ENCODE measurements around the genes HTT, ADRA2C and ZBTB49.

GRCh38 chr4:3074290-3074794, at the start of gene HTT:
TSS of gene HTT (plus strand) at chr4:3074681.
- RRBS = 2% methylated on average over 24 of the region's 57 CpGs

GRCh38 chr4:3331258-3331863, 38.5 kb downstream of the RGS12 start:
- RRBS = no CpG with 5 or more reads among the region's 12 CpGs

DNA sequence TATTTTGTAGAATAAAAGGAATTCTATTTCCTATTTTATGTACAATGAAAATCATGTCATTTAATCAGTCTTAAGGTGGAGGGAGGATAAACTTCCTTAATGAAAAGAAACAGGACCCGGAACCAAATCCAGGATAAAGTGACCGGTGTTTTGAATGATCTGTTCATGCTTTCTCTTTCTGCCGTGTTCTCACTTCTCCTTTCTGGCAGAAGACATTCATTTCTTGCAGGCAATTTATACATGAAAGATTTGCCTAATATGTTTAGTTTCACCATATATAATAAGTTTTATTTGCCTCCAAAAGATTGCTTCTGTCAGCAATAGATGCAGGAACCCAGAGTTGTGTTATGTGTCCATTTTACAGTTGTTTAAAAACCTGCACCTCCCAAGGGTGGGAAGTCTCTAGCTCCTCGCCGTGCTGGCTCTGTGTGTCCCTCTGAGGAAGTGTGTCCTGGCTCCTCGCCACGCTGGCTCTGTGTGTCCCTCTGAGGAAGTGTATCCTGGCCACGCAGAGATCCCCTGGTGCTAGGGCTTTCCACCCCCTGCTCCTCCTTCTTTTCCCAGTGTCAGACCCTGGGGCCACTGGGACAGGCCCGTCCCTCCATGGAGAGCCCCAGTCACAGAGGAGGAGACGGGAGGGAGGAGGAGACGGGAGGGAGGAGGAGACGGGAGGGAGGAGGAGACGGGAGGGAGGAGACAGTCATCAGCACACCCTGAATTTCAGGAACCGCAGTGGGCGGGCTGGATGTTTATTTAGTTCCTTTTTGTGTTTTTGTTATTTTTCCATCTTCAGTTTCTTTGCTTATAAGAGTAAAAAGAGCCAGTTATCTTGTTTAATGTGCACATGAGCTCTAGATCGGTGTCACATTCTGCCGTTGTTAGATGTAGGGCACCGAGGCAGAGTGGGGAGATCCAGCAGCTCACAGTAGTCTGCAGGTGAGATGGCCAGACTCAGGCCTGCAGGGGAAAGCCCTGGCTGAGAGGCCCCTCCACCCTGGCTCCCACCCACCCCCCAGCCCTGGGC, 53.9 kb upstream of the HGFAC start:
- RRBS = no CpG with 5 or more reads among the region's 18 CpGs

GRCh38 chr4:3390016-3390719, 51.6 kb upstream of the HGFAC start:
- RRBS = no CpG with 5 or more reads among the region's 26 CpGs

DNA sequence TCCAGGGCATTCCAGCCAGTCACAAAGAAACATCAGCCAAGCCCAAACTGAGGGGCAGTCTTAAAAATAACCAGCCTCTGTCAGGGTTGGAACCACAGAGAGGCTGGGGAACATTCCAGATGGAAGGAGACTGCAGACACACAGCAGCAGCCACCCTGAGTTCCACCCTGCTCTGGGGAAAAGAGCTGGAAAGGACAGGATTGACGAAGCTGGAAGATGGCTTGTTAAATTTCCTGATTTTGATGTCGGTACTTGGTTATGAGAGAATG, 36.5 kb upstream of the HGFAC start:
- RRBS = no CpG with 5 or more reads among the region's 2 CpGs

- RRBS = no CpG with 5 or more reads among the region's 10 CpGs
Observed at GRCh38 chr4:3408597-3409079, 33.1 kb upstream of the HGFAC start.

- RRBS = 41% methylated on average over 3 of the region's 18 CpGs
Observed at GRCh38 chr4:3464698-3465454, 1.8 kb downstream of the DOK7 start.

- RRBS = 51% methylated on average over 2 of the region's 14 CpGs
Observed at GRCh38 chr4:3486779-3487339, 23.8 kb downstream of the DOK7 start.

- RRBS = 93% methylated on average over 8 of the region's 27 CpGs
Observed at GRCh38 chr4:3744029-3744700, 22.0 kb upstream of the ADRA2C start.

- RRBS = no CpG with 5 or more reads among the region's 23 CpGs
Observed at GRCh38 chr4:3746610-3746910, 19.6 kb upstream of the ADRA2C start.

GRCh38 chr4:3766297-3766743, at the start of gene ADRA2C:
TSS of gene ADRA2C (plus strand) at chr4:3766385.
- RRBS = 2% methylated on average over 45 of the region's 74 CpGs

DNA sequence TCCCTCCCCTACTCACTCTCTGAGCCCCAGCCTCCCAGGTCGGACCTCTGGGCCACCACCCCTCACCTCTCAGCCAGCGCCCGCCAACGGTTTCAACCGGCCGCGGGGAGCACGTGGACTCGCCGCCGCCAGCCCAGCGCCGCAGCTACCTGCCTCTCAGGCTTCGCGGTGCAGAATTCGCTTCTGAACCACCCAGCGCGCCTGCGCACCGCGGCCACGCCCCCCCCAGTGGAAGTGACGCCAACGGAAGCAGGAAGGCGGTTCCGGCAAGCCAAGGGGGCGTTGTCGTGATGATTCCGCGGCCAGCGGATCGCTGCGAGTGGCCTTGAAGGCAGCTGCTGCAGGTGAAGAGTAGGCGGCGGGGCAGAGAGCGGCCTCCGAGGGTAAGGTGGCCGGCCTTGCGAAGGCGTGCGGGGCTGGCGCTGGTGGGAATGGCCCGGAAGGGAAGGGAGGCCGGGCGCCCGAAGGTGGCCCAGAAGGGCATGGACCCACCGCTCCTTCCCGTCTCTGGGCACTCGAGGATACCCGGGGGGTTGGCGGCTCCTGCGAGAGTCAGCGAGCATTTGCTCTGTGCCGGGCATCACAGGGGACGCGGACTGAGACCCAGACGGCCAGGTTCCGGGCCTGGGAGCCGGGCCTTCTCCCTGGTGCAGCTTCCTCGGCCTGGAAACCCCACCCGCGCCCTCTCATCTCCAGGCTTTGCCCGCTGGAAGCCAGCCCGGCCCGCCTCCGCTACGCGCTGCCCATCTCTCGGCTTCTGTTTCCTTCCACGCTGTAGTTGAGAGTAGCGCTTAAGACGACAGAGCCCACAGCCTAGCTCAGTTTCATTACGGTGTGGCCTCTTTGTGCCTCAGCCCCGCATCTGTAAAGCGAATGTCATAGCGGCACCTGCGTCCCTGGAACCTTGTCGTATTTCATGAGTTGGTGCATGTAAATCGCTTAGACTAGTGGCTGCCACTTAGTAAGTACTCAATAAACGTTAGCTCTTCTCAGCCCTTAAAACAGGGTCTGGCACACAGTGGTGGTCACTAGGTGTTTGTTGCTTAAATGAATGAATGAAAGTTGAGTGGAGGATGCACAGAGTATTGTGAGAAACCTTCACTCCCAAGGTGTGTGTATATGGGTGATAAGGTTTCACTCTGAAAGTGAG, at the start of gene ZBTB49:
TSS of gene ZBTB49 (plus strand) at position 282 of the 1,150 bp plus-strand sequence.
- RRBS = 1% methylated on average over 32 of the region's 80 CpGs

DNA sequence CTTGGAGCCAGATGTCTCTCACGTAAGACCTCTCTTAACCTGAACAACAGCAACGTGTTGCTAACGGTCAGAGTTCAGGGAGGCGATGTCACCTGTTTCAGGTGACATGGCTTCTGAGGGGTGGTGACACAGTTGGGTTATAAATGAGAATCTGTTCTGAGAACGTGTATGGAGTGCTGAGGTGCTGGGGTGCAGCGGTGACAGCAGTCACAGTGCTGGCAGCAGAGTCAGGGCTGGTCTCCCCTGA, 2.6 kb downstream of the NSG1 start:
- RRBS = no CpG with 5 or more reads among the region's 6 CpGs

- RRBS = no CpG with 5 or more reads among the region's 3 CpGs
Observed at GRCh38 chr4:4522277-4522766, 19.5 kb downstream of the STX18 start.

DNA sequence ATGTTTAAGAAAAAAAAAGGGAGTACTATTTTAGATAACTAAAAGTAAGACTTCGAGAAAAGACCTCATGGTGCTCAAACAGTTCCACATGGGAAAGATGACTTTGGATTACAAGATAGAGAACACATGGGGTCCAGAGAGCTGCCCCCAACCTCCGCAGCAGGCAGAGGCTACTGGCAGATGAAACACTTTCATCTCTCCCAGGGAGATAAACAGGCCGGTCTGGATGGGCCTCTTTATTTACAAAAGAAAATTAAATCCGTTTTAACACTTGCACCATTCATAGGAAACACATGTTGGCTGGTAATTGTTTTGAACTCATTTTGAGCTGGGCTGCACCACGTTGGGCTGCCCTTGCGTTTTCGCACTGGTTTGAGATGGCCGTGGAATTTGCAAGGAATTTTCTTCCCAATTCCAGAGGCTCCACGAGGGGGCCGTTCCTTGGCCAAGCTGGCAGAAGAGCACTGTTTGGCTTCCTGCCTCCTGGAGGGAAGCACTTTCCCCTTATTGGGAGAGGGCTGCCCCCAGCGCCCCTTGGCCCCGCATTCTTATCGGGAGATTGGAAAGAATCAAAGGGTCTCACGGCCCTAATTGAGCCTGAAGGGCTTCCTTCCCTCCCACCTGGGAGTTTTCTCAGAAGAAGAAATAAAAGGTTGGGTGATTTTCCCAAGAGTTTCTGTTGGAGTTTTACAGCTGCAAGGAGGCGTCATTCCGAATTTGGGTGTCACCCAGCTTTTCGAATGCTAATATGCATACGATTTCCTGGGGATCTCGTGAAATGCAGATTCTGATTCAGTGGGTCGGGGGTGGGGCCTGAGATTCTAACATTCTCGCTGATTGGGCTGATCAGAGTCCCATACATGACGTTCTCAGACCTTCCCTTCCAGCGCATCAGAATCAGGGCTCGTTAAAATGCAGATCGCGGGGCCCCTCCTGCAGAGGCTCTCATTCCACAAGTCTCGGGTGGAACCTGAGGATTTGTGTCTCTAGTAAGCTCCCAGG, 125.5 kb upstream of the STX18 start:
- RRBS = no CpG with 5 or more reads among the region's 27 CpGs

GRCh38 chr4:4672974-4673203, 131.0 kb upstream of the STX18 start:
- RRBS = no CpG with 5 or more reads among the region's 8 CpGs

DNA sequence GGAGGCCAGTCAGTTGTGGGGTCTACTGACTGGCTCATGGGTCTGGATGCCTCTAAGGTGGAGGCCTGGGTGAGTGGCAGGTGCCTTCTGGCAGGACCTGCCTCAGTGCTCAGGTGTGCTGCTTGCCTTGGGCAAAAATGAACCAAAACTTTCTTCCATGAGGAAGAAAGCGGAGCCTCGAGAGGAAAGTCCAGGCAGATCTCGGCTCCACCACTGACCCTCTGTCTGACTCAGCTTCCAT, 144.1 kb upstream of the STX18 start:
- RRBS = no CpG with 5 or more reads among the region's 3 CpGs

GRCh38 chr4:5004239-5004554, 15.1 kb downstream of the CYTL1 start:
- RRBS = no CpG with 5 or more reads among the region's 3 CpGs

DNA sequence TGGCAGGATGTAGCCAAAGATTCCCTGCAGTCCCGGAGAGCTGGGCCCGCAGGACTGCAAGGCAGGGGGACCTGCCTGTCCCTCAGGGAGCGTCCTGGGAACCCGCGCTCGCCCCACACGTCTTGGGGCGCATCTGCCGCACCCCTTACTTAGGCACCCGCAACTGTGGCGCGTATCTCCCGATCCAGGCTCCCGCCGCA, 761 bp upstream of the STK32B start:
- RRBS = no CpG with 5 or more reads among the region's 15 CpGs

DNA sequence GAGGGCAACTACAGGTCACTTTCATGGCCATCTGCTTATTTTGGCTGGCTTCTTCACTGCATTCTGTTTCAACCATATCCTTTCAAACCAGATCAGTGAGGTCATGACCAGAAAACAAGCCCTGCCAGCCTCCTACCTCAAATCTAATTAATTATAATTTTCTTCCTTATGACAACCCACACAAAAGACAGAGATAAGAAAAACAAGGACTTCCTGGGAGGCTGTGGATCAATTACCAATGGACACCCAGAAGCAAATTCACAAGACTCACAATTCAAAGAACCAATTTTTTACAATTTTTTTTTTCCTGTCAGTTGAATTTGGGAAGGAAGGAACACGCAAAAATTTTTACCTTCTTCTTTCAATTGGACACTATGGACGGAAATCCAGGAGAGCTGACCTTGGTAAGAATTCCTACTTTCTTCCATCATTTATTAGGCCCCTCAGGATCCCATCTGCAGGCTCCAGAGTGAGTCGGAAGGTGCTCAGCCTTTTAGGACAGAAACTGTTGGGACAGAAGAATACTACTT, 183.2 kb downstream of the EVC2 start:
- RRBS = no CpG with 5 or more reads among the region's 3 CpGs

Measured in Ishikawa (cell line).